Aorta (tissue), 1 donor: ENCODE results near the gene SLC8A3.

GRCh38 chr14:69088511-69089002 is 64.4 kb downstream of the DCAF5 start:
- PRO-cap = no peak

DNA sequence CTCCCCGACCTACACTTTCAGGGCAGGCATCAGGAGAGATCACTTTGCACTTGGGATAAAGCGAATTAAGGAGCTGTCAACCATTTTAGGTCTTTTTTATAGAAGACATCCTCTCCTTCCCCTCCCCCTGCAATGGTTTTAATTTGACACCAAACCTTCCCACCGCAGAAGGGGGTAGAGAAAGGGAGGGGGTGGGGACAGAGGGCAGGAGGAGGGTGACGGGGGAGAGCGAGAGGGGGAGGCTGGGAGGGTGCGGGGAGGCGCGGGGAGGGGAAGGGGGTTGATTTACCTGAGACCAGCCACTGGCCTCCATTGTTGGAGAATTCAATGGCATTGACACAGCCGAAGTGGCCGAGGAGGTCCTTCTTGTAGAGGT is 455 bp downstream of the DCAF5 start:
- PRO-cap = no peak

DNA sequence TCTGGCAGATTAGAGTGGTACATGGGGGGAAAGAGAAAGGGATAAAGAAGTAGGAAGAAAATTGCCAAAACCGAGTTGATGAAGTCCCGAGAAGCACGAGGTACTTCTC is 769 bp upstream of the DCAF5 start:
- PRO-cap = no peak

GRCh38 chr14:69226214-69226582 is 33.8 kb upstream of the GALNT16 start:
- PRO-cap = no peak

DNA sequence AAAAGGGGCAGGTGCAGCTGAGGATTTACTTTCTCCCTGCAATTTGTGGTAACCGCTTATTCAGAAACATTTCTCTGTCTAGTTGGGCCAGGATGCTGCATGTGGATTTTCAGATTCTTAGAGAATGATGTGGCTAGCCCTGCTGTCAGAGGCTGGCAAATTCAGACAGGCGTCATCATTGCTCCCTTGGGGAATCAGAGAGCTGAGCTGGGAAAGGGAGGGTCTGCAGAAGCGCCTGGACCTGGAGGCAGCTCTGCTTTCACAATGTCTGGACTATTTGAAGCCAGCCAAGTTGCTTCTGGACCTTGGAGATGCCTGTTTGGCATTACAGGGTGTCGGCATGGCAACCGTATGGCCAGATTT is 3.4 kb downstream of the GALNT16 start:
- PRO-cap = no peak

GRCh38 chr14:69385688-69386265 is 12.3 kb downstream of the ERH start:
- PRO-cap = no peak

GRCh38 chr14:69637353-69637788 is 26.0 kb downstream of the SUSD6 start:
- PRO-cap = no peak

DNA sequence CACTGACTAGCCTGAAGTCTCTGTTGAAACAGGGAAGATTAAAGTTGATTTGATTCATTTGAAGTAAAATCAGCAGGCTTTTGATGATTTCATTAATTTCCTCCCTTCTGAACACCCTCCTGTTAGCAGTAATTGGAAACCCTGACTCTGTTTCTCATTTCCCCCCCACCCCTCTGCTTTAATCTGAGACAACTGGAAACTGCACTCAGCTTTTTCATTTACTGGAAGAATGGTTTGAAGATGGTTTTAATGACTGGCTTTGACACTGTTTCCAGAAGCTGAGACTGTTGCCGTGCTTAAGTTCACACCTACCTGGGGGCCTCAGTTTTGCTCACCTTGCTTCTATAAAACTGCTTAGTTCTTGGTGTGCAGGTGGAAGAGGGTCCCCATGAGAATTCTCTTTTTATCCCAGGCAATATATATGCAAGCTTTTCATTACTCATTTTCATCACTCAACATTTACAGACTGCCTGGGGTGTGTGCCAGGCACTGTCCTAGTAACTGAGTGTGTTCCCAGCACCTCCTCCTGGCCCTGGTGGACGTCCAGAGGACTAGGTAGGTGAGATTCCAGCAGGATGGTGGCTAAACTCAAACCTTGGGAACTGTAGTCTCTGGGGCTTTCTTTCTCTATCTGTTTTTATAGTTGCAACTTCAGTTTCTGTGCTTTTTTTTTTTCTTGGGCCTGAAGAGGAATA is 63.6 kb downstream of the SUSD6 start:
- PRO-cap = no peak

DNA sequence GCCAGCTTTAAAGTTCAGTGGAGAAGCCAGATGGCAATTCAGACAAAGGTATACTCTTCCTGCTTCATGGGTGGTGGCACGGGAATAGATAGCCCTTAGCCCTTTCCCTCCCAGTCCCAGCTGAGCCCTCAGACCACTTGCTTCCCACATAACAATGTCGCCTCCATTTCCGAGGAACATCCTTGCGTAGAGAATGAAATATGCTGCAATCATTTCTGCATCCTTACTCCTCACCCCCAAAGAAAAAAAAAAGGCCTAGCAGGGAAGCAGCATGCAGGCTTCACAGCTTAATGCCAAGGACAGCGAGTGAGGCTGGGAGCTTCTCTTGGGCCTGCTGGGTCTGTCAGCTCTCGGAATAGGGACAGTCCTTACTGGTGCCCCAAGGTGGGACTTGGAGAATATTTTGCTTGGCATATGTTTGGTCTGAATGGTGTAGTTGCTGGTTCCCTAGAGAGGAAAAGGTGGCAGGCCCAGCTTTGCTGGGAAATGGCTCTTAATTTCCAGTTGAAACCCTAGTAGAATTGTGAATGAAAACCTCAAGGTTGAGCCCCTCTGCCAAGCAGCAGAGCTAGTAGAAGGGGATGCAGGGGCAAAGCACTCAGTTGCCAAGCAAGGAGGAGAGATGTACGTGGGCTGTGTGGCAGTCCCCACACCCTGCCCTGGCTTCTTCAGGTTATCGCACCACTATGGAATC is 52.6 kb upstream of the SRSF5 start:
- PRO-cap = no peak

- PRO-cap = no peak
Measured at GRCh38 chr14:69768526-69769450, 1.8 kb downstream of the SRSF5 start.

DNA sequence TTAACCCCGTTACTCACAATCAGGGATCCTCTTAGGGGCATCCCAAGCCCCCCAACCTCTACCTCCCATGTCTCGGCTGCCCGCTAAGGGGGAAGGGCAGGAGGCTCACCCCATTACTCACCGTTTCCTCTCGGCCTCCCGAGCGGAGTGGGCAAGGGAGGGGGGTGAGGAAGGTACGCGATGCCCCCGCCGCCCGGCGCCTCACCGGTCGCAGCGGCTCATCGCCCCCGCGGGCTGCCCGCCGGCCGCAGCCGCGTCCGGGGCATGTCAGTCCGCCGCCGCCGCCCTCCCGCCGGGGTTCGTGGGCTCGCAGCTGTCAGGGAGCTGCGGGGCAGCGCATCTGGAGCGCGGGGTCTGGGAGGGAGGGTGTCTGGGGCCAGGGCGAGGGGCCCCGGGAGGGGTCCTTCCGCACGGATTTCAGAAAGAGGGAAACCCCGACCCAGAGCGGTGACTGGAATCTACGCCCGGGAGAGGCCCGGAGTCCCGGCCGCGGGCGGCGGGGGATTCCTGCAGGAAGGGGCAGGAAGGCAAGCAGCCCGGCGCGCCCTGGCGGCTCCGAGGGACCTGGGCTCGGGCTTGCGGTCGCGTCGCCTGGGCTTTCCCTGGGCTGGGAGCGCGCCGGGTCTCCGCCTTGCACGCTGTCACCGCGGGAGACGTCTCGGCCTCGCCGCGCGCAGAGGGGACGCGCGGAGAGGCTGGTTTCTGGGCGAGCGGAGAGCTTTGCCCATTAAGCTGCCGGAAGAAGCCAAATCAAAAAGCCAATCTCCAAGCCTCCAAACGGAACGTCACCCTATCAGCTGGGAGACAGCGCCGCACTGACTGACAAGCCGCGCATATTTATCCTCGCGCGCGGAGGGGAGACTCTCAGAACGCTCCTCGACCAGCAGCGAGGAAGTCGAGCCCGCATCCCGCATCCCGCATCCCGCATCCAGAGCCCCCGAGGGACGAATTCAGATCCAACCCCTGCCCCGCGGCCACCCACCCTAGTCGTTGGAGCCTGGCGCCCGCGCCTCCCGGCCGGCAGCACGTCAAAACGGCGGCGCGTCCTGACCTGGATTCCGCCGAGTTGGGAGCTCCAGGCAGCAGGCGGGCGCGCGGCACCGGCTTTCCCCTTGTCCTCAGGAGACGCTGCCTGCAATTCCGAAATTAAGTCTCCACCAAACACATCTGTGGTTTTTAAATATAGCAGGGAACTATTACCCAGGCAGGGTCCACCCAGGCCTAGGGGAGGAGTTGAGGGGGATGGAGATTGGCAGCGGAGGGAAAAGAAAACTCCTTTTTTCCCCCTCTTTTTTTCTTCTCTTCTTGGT is at the start of gene SLC8A3:
Gene SLC8A3, minus strand, starts transcription at position 694 of the 1,310 bp plus-strand sequence.
- PRO-cap = no peak

DNA sequence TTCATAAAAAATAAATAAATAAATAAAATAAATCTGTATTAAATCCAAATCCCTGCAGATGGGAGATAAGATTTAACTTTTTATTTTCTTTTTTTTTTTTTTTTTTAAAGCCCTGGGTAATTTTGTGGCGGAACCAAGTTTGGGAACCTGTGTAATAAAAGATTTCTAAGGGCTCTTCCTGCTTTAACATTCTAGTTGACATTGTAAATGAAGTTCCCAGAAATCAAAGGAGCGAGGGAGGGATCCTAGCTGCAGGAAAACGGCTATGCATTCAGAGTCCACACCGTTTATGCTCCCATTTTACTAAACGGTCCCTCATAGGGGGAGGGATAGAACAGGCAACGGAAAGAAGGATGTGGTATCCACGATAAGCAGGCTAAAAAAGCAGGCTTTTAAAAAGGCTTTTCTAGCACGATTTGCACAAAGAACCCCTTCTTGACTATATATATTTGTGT is 633 bp downstream of the SYNJ2BP start:
- PRO-cap = no peak

DNA sequence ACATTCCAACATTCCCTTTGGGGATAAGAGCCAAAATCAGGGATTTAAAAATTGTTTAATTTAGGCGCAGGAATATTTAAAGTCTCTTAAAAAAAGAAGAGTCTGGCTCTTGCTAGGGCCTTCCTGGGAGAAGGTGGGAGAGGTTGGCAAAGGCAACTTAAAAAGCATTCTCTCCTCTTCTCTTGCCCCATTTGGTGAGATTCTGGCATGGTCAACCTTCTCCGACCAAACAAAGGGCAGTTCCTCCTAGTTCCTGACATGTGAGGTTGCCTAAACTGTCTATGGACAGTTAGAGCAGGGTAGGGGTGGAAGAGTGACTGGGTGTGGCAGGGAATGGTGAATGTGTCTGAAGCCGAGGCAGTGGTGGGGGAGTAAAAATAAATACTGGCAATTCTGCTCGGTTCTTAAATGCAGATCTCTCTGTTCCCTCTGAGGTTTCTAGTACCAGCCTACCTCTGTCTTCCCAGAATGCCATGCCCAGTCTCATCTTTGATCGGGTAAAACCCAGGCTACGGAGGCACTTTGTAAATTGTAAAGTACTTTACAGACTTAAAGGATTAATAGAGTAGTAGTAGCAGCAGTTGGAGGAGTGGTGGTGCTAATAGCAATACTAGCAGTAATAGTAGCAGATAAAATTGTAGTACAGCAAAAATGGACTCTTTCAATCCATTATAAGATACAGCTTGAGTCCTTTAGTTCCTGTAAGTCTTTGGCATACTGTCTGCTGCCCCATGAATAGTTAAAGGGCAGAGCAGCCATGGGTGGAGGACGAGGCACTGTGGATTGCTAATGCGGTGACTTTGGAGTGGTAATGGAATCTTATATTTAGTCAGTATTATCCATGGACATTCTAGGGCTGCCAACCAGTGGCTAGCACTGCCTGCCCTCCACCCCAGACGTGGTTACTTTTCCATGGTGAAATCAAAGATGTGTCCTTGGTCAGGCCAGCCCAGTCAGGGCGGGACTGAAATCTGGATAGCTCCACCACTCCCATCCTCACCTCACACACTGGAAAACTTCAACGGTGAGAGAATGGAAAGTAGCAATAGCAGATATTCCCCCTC is 1.9 kb downstream of the TTC9 start:
- PRO-cap = no peak

DNA sequence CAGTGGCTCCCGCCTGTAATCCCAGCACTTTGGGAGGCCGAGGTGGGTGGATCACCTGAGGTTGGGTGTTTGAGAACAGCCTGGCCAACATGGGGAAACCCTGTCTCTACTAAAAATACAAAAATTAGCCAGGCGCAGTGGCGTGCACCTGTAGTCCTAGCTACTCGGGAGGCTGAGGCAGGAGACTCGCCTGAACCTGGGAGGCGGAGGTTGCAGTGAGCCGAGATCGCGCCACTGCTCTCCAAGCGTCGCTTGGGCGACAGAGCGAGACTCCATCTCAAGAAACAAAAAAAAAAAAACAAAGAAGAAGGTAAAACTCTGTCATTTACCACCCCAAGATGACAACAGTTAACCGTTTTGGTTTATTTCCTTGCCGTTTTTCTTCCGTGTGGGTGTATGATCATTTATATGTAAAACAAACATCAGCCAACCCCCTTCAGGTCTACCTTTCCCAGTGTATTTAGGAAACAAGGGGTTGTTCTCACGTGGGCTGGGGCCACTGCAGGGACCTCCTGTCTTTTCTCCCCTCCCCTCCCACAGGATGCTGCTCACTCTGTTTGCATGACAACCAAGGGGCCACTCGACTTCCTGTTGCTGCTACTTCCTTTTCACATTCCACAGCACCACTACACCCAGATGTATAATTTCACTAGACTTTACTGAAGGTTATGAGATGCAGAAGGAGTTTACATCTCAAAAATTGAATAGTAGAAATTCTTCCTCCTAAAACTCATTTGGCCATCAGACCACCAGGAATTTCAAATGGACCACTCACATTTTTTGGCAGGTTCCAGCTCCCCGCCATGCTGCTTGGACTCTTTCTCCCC is 13.6 kb downstream of the TTC9 start:
- PRO-cap = no peak

DNA sequence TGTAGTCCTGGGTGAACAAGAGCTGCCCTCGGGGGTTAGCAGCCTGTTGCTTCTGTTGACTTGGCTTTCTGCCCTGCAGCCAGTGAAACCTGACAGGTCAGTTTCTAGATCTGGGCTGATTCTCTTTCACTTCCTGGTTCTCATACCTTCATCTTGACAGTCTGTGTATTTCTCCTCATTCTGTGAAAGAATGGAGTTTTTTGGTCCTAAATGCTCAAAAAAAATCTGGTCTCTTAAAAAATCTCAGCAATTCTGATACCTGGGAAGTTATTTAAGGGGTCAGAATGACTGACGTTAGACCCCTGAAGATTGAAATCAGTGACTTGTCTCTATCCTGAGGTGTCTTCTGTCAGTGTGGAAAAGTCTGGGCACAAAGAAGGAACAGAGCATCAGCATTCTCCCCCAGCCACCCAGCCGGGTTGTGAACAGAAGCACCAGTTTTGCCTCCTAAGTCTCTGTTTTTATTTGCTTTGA is 23.8 kb downstream of the TTC9 start:
- PRO-cap = no peak

GRCh38 chr14:70665994-70666749 is 24.5 kb downstream of the TTC9 start:
- PRO-cap = no peak

DNA sequence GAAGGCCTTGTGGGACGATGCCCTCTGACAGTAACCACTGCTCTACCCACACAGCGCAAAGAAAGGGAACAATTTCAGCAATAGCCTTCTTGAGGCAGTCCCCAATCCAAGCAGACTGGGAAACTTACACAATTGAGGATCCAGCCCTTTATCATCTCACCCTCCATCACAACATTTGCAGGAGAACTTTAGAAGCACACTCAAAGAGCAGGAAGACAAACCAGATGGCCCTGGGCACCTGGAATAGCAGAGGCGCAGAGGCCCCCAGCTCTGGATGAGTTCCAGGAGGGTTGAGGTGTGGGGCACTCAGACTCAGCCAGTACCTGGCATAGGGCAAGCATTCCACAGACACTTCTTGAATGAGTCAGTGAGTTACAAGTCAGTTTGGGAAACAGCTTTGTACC is 54.5 kb downstream of the MAP3K9 start:
- PRO-cap = no peak

GRCh38 chr14:70822469-70823120 is 13.3 kb upstream of the MAP3K9 start:
- PRO-cap = no peak

DNA sequence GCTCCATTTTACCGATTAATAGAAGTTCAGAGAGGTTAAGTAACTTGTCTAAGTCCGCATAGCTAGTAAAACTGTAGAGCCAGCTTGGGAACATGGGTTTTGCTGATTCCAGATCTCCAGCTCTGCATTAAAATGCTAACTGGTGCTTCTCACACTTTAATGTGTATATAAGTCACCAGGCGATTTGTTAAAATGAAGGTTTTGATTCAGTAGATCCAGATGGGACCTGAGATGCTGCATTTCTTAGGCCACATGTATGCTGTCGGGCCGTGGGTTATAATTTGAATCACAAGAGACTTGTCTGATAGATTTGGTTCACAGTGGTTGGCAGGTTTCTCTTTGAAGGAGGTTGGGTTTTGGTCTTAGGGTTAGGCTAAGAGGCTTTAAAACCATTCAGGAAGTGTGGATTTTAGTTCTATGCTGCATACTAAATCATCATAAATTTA is 21.0 kb upstream of the PCNX1 start:
- PRO-cap = no peak

- PRO-cap = no peak
Measured at GRCh38 chr14:70919467-70920333, 12.4 kb downstream of the PCNX1 start.